Mesenchymal stem cell of adipose (primary cell): ENCODE data around the gene TEDDM1.

DNA sequence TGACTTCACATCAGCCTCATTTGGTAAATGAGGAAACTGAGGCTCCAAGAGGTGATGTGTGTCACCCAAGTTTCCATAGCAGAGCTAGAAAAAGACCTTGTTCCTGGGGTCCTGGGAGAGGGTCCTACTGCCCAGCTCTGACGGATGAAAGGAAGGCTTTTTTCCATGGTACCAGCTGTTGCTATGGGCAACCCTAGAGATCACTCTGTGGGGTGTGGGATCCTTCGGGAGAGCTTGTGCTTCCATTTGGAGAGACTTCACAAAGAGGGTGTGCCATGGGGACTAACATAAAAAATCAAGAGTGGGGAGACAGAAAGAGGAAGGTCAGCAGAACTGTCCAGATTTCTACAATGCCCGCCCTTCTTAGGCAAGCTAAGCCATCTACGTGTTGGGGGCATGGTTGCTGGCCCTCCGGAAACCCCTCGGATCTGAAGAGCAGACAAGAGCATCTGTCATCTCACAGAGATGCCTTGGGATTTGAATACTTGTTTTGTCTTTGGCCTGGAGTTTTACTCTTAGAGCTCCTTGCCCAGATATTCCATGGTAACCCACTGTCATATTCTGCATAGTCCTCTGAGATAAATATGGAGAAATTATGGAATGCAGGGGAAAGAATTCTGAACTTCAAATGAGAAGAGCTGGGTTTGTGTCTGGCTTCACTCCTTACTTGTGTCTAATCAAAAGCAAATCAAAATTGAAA is 83.9 kb upstream of the ZNF648 start:
- CAGE, long polyA plus RNA, result no peak

- CAGE, long polyA plus RNA, result no peak
Measured at GRCh38 chr1:182149165-182150058, 87.9 kb upstream of the ZNF648 start.

DNA sequence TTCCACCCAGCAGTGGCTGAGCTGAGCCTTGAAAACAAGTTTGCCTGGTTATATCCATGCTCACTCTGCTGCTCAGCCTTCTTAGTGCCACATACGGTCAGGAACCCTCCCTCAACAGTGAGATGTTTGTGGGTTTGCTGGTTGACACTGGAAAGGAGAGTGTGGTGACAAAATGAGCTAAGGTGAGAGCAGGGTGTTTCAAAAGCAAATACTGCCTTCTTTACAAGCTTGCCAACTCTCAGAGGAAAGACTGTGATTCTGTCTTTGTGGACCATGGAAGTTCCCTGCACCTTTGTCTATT is 119.8 kb upstream of the ZNF648 start:
- CAGE, long polyA plus RNA, result no peak

DNA sequence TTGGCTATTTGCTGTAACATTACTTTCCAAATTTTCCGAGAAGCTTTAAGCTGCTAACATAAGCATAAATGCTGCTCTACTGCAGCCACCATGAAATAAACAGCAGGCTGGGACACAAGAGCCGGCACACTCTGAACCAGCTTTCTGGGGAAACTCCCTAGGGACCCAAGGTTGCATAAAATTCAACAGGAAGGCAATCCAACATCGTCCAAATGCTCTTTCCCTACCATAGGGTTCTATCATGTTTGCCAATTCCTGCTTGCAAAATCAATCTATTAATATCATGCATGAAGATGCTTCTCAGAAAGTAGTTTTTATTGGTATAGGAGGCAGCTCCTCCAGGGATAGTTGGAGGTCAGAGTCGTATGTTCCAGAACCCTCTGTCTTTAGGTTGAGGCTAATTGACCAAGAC is 136.1 kb upstream of the ZNF648 start:
- CAGE, long polyA plus RNA, result no peak

DNA sequence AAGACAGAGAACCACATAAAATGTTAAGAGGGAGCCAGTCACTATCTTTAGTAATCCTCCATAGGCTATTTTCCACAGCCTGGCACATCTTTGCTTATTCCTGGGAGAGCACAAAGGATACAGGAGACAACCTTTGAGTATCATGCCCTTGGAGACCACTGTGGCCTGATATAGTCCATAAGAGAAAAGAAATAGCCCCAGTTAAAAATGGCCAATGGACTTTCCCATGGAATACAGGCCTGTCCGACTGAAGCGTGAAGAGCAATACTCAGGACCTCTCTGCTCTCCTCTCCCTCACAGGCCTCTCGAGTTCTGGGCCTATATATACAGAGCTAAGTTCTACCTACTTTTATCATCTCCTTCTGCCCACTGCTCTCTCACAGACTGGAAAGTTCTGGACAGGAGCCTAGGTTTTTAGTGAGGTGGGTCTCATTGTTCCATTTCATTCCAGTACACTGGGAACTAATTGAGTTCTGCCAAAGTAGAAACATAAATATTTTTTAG is at the start of gene TEDDM1:
TSS of gene TEDDM1 (minus strand) at position 326 of the 504 bp plus-strand sequence.
- CAGE, long polyA plus RNA, result no peak

DNA sequence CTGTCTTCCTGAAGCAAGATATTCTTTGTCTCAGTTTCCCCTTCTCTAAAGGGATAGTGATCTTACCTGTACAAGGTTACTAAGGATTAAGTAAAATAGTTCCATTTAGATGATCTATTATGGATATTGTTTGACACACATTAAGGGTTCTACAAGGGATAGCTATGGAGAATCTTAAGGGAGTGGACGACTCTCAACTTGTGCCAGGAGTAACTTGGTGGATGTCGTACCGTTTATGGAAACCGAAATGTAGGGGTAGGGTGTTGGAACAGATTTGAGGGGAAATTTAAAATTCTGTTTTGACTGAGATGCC is 1.4 kb downstream of the DHX9 start:
- CAGE, long polyA plus RNA, result no peak

GRCh38 chr1:182855128-182855740 is 16.1 kb downstream of the DHX9 start:
- CAGE, long polyA plus RNA, result no peak

DNA sequence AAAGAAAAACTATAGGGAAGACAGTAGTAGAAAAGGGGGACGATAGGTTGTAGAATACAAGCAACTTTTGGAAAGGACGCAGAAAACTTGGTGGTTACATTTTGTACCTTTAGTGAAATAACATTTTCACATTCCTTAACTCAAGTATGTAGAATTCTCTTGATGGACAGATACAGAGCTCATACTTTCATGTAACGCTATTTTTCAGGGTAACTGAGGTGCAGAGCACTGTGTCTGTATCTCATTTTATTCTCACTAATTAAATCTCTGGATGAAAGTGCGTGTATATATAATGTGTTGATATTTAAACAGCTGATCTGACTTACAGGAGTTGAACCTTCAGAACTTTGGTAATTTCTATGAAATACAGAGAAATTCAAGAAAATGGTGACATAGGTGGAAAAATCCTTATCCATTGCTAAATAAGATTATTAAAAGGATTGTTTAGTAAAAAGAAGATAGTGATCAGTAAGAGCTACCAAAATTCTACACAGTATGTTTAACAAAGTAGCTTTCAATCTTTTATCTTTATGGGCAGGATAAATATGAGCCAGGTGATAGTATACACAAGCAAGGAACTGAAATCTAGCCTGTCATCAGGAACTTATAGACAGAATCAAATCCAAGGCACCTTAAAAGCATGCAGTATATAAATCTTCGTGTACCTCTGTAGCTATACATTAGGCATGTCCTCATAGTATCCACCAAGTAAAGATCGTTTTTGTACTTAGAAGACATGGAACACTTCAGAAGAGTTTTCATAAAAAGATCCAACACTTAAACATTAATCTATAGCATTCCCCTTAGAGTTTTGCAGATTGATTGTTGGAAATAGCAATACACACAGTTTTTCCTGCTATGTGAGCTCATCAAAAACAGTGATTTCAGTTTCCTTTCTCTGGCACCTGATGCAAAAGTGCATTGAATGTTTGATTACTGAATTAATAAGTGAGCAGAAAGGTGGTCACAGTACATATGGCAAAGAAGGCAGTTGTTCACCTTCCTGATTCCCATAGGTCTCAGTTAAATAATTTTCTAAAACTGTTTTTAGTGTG is 26.3 kb downstream of the DHX9 start:
- CAGE, long polyA plus RNA, result no peak

GRCh38 chr1:182875649-182876772 is 36.9 kb downstream of the DHX9 start:
- CAGE, long polyA plus RNA, result no peak

- CAGE, long polyA plus RNA, result no peak
Measured at GRCh38 chr1:182888436-182889386, 49.6 kb downstream of the DHX9 start.

DNA sequence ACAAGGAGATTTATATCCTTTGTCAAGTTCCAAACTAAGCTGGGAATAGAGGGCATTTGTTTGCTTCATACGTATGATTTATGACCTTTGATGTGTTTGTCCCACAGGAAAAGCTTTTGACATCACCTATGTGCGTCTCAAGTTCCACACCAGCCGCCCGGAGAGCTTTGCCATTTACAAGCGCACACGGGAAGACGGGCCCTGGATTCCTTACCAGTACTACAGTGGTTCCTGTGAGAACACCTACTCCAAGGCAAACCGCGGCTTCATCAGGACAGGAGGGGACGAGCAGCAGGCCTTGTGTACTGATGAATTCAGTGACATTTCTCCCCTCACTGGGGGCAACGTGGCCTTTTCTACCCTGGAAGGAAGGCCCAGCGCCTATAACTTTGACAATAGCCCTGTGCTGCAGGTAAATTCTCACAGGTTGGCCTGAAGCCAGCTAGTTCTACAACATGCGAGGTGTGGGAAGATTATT is 80.0 kb downstream of the LAMC1 start:
- CAGE, long polyA plus RNA, result no peak

GRCh38 chr1:183132176-183132624 is 53.9 kb upstream of the LAMC2 start:
- CAGE, long polyA plus RNA, result no peak

DNA sequence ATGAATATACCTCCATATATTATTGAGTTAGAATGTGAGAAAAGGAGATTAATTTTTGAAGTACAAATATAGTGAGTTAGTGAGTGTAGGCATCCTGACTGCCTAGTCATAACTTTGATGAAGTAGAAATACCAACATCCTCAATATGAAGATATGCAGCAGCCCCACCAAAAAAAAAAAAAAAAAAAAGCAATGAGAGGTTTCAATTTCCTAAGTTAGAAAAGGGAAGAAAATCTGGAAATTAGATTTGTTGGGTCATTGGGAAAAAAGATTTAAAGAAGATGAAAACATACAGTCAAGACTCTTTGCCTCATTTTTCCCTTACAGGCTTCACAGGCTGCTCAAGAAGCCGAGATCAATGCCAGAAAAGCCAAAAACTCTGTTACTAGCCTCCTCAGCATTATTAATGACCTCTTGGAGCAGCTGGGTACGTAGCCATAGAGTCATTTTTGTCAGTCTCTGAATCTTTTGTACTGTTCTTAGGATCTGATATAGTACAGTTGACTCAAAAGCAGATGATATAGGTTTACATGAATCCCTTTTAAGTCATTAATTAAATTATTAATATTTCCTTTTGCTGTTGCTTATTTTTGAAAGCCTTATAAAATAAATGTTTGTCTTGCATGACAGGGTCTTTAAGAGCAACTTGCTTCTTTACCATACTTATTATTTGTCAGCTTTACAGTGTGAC is 45.8 kb upstream of the LAMC2 start:
- CAGE, long polyA plus RNA, result no peak

DNA sequence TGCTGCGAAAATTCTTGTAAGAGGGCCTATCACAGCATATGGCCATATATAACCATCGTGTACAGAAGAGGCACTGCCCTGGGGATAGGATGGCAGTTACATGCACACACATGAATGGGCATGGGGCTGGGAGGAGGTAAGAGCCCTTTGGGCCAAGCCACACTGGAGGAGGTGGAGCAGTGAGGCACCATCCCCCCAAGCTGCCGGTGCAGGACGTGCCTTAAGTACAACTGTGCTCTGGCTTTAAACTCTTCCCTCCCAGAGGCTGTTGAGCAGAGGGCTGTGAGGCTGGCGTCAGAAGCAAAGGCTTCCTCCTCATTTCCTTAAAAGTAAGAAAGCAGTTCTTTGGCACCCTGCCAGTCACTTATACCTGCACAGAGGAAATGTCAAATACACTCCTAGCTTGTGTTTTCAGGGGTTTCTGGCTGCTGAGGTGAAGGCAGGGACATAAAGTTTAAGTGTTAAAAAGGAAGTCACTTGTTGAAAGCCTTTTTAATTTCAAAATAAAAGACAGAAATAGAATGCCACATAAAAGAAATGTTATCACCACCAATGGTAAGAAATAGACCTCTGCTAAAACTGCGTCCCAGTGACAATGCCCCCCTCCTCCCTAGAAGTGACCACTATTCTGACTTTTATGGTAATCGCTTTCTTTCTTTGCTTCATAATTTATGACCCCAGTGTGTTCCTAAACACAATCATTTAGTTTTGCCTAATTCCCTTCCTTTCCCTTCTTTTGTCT is 33.0 kb downstream of the LAMC2 start:
- CAGE, long polyA plus RNA, result no peak

DNA sequence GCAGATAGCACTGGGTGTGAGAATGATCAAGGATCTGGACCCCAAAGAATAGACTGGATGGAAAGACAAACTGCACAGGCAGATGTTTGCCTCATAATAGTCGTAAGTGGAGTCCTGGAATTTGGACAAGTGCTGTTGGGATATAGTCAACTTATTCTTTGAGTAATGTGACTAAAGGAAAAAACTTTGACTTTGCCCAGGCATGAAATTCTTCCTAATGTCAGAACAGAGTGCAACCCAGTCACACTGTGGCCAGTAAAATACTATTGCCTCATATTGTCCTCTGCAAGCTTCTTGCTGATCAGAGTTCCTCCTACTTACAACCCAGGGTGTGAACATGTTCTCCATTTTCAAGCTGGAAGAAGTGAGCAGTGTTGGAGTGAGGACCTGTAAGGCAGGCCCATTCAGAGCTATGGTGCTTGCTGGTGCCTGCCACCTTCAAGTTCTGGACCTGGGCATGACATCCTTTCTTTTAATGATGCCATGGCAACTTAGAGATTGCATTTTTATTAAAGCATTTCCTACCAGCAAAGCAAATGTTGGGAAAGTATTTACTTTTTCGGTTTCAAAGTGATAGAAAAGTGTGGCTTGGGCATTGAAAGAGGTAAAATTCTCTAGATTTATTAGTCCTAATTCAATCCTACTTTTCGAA is 57.7 kb downstream of the LAMC2 start:
- CAGE, long polyA plus RNA, result no peak

GRCh38 chr1:183310752-183311169 is 107.4 kb downstream of the NMNAT2 start:
- CAGE, long polyA plus RNA, result no peak

- CAGE, long polyA plus RNA, result no peak
Measured at GRCh38 chr1:183593343-183593936, 3.2 kb upstream of the NCF2 start.

GRCh38 chr1:183867029-183867531 is 62.2 kb downstream of the RGL1 start:
- CAGE, long polyA plus RNA, result no peak

DNA sequence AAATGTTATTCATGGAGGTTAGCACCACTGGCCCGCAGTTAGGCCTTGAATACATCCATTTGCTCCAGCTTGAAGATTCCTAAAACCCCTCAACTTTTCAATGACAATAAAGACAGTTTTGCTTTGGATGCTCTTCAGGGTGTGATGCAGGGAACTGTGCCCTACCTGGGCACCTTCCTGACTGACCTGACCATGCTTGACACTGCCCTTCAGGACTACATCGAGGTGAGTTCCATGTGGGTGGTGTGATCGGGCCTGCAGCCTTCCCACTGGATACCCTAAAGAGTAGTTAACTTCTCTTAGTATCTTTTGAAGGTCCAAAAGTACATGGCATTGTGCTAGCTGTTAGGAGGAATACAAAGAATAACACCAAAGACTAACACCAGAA is 95.1 kb downstream of the RGL1 start:
- CAGE, long polyA plus RNA, result no peak

DNA sequence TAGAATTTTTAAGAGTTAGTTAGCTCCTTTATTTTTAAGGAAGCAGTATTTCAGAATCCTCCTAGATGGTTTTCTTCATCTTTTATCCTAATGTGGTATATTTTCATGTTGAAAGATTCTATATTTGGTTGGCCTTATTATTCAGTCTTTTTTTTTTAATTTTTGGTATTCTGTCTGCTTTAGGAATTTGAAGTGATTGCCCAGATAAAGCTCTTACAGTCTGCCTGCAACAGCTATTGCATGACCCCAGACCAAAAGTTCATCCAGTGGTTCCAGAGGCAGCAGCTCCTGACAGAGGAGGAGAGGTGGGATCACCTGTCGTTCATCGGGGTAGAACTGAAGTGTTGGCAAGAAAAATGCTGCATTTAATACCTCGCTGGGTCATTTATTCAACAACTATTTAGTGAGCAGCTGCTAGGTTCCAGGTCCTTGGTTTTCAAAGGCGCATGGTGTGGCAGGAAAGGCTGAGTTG is 99.8 kb downstream of the RGL1 start:
- CAGE, long polyA plus RNA, result no peak